Metastatic Liver Carcinoma in the Lung (tissue), 2 donors: ENCODE measurements around the genes IPMK and ANK3.

GRCh38 chr10:52953392-52953712 is 180.8 kb upstream of the MBL2 start:
- PRO-cap, 2 experiments, result no peak in any of the 2 experiments

DNA sequence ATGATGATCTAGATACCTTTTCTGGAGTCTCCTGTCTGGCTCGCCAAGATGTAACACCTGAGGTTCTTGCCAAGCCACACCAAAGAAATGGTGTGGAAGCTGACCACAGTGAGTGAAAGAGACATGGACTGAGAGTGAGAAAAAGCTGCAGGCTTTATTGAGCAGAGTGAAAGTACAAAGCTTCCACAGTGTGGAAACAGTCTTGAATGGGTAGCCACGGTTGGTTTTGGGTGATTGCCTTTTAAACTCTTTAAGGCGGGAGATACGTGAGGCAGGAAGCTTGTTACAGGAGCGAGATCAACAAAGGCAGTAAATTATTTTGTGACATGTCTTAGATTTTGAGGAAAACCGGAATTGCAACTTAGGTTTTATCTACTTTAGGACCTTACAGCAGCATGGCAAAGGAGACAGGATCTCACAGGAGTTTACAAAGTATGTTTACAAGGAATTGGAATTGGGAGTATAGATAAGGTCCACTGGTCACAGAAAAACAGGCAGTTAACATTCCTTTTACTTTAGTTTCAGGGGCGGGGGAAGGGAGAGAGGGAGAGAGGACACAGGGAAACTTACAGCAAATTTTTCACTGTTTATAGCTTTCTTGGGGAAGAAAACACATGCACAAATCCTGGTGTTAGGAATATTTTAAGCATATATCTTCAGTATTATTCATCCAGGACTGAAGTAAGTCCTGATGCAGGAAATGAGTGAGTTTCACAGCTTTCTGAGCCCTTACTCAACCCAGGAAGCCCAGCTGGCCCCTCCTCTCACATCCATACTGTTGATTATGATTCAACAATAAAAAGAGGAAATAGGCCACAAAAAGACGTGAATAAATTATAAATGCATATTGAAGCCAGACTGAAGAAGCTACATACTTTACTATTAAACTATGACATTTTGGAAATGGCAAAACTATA is 257.6 kb upstream of the MBL2 start:
- PRO-cap, 2 experiments, result no peak in any of the 2 experiments

- PRO-cap, 2 experiments, result no peak in any of the 2 experiments
Observed at GRCh38 chr10:57992494-57993290, 275.0 kb downstream of the IPMK start.

DNA sequence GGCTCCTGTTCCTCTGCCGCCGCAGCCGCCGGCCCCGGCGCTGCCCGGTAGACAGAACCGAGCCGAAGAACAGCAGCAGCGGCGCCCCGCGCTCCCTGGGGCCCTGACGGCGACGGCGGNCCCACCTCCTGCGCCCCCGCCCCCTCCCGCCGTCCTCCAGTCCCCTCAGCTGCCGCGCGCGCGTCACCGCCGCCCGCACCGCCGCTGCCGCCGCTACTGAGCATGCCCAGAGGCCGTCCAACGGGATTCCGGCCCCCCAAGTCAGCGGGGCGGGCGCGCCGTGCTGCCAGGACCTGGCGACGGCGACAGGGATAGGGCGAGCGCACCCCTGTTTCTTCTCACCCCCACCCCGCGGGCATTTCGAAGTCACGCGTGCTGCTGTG is at the start of gene IPMK:
TSS of gene IPMK (minus strand) at position 71 of the 383 bp plus-strand sequence.
- PRO-cap, 2 experiments, result peak in 2 of 2 experiments; most common minus-strand start position 42 of the sequence (in 2)

DNA sequence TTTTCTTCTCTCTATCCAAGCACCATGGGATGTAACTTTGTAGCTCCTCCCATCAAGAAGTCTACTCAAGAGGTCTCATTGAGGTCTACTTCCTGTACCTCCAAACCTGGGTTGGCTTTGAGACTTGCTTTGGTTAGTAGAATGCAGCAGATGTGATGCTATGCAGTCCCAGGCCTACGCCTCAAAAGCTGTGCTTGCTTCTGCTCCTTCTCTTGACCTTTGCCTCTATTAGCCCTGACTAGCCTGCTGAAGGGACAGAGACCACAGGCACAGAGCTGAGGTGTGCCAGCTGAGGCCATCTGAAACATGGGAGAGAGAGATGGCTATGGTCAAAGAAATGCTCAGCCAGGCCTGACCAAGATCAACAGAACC is 176.3 kb upstream of the PHYHIPL start:
- PRO-cap, 2 experiments, result peak in 1 of 2 experiments; most common plus-strand start position 257 of the sequence (in 1); most common minus-strand start position 221 of the sequence (in 1)

- PRO-cap, 2 experiments, result no peak in any of the 2 experiments
Observed at GRCh38 chr10:59019050-59019408, 157.4 kb upstream of the PHYHIPL start.

- PRO-cap, 2 experiments, result no peak in any of the 2 experiments
Observed at GRCh38 chr10:59587292-59587491, 122.5 kb downstream of the SLC16A9 start.

- PRO-cap, 2 experiments, result no peak in any of the 2 experiments
Observed at GRCh38 chr10:59674153-59674668, 35.4 kb downstream of the SLC16A9 start.

DNA sequence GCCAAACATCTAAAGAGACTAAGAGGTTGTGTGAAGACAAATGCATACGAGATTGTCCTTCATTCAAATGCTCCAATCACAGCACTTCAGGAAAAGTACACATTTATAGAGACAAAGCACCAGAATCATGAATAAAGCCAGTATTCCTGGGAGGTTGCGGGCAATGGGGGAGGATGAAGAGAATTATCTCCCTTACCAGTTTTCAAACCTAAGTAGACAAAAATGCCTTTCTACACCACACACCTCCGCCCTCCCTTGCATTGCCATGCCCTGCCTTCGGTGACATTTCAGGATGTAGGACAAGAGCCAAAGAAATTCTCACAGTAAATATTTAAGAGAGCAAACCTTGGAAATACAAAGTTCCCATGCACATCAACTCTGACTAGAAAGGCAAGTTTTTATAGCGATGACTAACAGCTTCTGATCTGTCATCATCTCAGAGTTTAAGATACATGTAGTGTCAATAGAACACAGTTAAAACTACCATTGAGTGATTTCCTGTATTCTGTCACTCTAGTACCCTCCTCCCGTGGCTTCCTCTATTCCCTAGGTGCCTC is 20.9 kb downstream of the SLC16A9 start:
- PRO-cap, 2 experiments, result no peak in any of the 2 experiments

GRCh38 chr10:59792865-59793275 is 39.6 kb upstream of the MRLN start:
- PRO-cap, 2 experiments, result no peak in any of the 2 experiments

DNA sequence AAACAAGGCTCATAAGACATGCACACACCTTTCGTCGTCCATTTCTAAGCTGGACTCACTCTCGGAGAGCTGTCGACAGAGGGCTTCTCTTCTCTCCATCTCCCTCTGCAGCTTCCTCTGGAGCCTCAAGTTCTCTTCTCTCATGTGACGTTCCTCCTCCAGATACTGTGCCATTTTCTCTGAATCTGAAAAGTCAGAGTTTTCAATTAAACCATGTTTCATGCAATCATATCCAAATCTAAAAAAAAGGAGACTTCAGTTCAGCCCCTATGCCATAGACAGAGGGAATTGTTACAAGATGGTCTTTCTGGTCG is 53.6 kb upstream of the MRLN start:
- PRO-cap, 2 experiments, result no peak in any of the 2 experiments

DNA sequence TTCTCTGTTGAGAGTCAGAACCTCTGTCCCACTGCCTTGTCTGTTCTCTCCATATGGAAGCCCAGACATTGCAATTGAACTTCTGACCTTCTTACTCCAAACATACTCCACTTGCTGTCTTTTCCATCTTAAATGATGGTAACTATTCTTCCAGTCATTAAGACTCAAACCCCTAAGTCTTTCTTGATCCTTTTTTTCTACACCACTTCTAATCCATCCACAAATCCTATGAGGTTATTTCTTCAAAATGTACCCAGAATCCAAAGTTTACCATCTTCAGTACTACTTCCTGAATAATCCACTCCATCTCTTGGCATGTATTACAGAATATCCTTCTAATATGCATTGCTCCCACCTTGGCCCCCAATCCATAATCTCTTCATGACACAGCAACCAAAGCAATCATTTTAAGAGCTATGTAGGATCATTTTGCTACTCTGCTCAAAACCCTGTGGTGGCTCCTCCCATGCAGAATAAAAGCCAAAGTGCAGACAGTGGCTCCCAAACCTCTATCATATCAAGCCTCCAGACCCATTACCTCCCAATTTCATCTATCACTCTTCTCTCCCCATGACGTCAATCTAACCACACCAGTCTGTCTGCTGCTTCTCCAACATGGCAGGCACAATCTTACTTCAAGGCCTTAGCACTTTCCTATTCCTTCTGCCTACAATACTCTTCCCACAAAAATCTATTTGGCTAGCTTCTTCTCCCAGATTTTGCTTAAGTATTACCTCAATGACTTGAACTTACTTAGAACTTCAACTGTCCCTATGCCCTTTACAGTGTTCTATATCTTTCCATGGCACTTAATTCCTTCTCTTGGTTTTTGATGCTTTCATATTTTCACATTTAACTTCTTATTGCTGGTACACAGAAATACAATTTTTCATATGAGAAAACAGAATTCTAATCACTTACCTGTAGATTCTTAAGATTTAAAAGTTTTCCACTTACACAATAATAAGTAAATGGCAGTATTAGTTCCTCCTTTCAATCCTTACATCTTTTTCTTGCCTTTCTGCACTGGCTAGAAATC is 65.5 kb downstream of the CCDC6 start:
- PRO-cap, 2 experiments, result no peak in any of the 2 experiments

GRCh38 chr10:59872773-59873551 is 33.4 kb downstream of the CCDC6 start:
- PRO-cap, 2 experiments, result no peak in any of the 2 experiments

- PRO-cap, 2 experiments, result no peak in any of the 2 experiments
Observed at GRCh38 chr10:59903814-59904399, 2.4 kb downstream of the CCDC6 start.

- PRO-cap, 2 experiments, result no peak in any of the 2 experiments
Observed at GRCh38 chr10:60285530-60285945, 104.1 kb downstream of the ANK3 start.

DNA sequence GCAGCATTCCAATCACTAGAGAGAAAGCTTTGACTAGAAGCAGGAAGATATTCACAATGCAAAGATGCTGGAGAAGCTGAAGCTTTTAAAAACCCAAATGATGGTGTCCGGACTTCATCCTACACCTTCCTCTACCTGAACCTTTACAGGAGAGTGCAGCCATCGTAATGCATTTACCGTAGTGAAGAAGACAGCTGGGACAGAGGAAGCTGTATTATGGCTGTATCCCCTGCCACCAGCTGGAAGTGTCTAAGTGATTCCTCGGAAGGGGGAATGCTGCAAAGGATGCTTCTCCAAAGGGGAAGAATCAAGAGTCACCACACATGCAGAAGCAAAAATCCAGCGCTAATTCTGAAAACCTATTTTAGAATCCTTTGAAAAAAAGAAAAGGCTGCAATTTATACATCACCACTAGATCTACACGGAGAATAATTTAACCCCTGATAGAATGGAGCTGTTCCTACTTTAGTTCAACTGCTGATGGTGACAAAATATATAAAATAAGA is at the start of gene ANK3:
TSS of gene ANK3 (minus strand) at position 254 of the 506 bp plus-strand sequence.
- PRO-cap, 2 experiments, result no peak in any of the 2 experiments

GRCh38 chr10:61751945-61752764 is 89.4 kb downstream of the CABCOCO1 start:
- PRO-cap, 2 experiments, result no peak in any of the 2 experiments

- PRO-cap, 2 experiments, result no peak in any of the 2 experiments
Observed at GRCh38 chr10:61765128-61766038, 102.7 kb downstream of the CABCOCO1 start.

DNA sequence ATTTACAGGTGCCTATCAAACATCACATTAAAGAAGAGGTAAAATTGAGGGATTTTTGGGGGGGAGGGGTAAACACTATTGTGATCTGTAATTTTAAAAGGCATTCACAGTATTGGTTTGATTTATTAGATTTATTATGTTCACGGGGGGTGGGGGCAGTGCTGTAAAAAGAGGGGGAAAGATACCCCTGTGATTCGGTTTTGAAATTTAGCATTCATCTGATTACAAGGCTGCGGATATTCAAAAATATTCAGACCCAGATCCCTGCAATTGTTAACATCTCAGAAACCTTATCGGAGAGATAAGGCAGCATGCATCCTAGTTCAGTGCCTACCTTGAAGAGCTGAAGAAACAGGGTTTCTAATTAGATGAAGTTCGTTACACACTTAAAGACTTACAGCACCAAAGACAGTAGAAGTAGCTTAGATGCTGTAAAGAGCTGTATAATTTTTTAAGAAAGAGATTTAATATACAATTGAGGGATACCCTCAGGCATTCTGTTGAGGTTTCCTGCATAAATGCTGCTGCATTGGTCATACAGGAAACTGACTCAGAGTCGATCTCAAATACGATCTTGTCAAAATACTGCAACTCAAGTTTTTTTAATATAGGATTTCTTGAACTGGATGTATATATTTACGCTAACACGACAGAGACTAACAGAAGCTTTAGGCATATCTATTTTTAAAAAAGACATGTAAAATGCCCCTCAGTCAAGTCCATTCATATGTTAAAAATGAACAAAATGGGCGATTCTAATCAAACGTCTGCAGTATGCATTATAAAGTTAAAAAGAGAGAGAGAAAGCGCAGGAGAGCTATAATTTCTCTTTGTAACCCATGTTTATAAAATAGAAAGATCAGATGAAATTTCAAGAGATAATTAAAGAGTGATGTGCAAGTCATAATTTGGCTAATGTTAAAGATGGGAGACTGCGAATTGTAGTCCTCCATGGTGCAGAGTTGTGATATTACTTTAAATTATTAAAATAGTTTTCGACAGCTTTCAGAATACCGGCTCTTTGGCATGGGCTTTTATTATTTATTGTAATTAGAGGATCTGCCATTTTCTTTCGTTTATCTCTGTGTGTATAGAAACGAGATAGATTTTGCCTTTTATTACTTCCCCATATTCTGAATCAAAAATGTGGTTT is 2.4 kb upstream of the ARID5B start:
- PRO-cap, 2 experiments, result no peak in any of the 2 experiments

DNA sequence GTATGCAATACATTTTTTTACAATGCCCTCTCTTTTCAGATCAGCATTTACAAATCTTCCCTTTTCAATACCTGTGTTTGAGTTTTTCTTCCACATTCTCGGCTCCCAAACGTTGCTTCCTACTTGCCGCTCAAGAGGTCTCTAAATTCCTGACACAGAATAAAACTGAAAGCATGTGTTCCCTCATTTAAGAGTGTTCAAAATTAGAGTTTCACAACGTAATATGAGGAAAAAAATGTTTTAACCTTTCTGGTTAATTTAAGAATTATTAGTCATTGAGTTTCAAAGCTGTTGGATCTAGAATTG is 100.4 kb downstream of the ARID5B start:
- PRO-cap, 2 experiments, result no peak in any of the 2 experiments